Gastroesophageal sphincter (tissue), 4 donors: ENCODE measurements around a stretch of chr12.

- PRO-cap: no peak
- RAMPAGE, long total RNA, 4 experiments: no peak in any of the 4 experiments
Measured at GRCh38 chr12:101894591-101895114, 17.3 kb downstream of the DRAM1 start.

DNA sequence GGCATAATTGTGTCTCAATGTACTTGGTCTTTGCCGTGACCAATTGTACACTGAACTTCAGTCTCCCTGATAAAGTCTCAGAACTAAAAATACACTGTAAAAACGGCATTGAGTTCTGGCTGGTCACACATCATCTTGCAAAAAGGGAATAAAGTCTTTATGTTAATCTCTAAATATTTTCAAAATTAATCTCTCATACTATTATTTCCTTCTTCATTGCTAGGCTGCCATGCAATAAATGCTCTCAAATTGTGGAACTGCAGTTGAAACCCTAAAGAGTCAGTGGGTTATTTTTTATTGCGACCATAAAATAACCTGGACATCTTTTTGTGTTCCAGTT lies 157.5 kb downstream of the ASCL1 start:
- PRO-cap: no peak
- RAMPAGE, long total RNA, 4 experiments: no peak in any of the 4 experiments

GRCh38 chr12:103175352-103175998 lies 218.0 kb downstream of the ASCL1 start:
- PRO-cap: no peak
- RAMPAGE, long total RNA, 4 experiments: no peak in any of the 4 experiments

DNA sequence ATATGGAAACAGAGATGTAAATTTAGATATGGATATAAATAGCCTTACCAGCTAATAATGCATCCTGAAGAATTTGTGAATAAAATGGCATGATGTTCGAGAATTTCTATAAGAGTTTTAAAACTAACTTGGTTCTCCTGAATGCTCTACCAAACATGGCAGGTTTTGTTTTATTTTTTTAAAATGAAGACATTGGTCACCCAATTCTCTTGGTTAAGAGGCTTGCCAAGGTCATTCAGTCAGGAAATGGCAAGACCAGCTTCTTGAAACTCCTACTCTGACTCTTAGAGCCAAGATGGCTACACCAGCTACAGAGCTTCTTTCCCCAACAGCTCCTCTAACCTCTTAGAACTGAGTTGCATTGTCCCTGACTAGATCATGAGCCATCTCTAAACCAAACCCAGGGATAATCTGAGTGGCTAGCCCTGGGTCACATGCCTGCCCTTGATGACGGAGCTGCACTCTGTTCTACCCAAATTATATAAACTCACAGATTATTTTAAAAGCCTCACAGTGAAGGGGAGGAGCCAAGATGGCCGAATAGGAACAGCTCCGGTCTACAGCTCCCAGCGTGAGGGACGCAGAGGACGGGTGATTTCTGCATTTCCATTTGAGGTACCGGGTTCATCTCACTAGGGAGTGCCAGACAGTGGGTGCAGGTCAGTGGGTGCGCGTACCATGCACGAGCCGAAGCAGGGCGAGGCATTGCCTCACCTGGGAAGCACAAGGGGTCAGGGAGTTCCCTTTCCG lies 61.7 kb downstream of the C12orf42 start:
- PRO-cap: no peak
- RAMPAGE, long total RNA, 4 experiments: no peak in any of the 4 experiments

- PRO-cap: bidirectional peak, plus-strand start at chr12:103849314, minus-strand start at chr12:103848959
- RAMPAGE, long total RNA, 4 experiments: no peak in any of the 4 experiments
Measured at GRCh38 chr12:103848633-103849196, 7.7 kb upstream of the NT5DC3 start.

GRCh38 chr12:104178059-104178348 lies 37.6 kb upstream of the TXNRD1 start:
- PRO-cap: no peak
- RAMPAGE, long total RNA, 4 experiments: no peak in any of the 4 experiments

- PRO-cap: no peak
- RAMPAGE, long total RNA, 4 experiments: no peak in any of the 4 experiments
Measured at GRCh38 chr12:104280586-104280992, 22.9 kb upstream of the EID3 start.

DNA sequence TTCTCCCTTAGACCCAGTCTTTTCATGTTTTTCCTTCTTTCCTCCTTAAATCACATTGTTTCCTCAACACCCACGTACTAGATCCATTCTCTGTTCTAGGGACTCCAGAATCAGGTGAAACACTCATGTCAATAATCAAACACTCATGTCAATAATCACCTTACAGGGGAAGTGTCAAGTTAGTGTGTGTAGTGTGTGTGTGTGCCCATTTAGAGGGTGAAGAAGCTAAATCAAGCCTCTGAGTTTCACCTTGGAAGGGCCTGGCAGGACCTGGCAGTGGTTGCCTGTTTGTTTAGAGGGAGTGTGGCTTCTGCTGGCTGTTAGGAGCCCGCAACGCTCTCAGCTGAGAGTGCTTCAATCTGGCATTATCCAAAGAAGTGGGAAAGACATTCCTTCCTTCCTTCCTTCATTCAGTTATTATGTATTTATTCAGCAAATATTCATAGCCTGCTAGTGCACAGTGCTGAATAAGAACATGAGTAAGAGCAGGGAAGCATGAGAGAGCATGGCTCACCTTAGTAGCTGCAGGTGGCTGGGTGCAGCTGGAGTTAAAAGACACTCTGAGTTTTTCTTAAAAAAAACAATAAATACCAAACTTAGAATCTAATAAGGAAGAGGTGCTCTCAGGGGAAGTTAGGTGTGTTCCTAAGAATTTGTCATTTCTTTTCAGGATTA lies 17.6 kb upstream of the EID3 start:
- PRO-cap: no peak
- RAMPAGE, long total RNA, 4 experiments: no peak in any of the 4 experiments

DNA sequence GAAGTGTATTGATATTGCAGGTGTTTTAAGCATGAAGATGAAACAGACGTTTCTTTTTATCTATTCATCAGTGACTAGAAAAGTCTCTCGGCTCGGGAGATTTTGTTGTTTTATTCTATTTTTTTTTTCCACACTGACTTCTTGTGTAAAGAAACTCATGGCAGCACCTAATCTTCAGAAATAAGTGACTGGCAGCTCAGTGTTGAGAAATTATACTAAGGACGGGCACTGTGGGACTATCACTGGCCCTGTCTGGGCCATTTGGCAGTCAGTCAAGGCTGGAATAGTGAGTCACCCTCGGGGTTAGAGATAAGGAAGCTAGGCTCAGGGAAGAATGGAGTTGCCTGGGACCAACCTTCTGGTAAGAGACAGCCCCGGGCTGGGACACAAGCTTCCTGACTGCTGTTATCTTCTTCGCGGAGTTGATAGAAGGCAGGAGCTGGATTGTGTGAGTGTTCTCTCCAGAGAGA lies 48.3 kb upstream of the CHST11 start:
- PRO-cap: no peak
- RAMPAGE, long total RNA, 4 experiments: no peak in any of the 4 experiments

- PRO-cap: no peak
- RAMPAGE, long total RNA, 4 experiments: no peak in any of the 4 experiments
Measured at GRCh38 chr12:104490781-104491356, 34.1 kb downstream of the CHST11 start.

DNA sequence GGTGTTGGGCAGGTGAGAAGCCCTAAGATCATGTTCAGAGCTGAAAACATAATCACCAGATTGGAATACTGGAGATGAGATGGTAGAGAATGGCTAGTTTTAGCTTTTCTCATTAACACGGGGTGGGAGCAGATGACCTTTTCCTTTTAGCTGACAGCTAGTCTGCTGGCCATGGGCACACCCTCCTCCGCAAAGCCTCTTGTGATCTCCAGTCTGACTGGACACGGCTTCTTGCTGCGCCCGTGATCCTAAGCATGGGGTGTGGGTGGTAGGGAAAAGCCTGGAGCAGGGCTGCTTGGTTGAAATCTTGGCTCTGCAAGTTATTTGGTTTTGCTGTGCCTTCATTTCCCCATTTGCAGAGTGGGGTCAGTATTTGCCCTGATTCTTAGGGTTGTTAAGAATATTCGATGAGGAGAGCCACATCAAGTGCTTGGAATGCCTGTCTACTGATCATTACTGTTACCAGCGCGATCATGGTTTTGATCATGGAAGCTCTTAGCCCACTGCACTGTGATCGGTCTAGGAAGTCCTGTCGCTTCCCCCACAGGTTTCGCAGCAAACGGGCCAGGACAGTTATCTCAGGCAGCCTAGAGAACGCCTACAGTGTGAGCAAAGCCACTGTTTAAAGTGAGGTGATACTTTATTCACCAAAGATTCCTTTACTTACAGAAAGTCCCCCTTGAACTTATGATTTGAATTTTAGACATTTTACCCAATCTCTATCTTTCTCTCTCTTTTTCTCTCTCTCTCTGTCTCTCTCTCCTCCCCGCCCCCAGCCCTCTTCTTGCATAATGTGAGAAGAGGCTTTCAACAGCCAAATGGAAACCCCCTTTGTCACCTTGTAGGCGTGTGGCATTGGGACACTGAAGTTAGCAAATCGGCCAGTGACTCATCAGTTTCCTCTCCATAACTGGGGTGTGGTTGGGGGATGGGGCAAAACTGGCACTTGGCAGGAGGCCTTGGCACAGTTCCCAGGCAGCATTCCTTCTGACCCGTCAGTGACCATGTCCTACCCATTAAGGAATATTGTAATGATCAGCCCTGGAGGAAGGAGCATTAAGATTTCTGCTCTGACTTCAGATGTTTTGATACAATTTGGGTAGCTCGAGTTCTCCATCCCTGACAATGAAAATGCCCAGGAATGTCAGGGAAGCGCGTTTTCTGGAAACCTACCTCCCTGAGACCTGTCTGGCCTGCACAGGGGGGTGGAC lies 214.7 kb downstream of the CHST11 start:
- PRO-cap: unidirectional peak, plus-strand start at position 1,026 of the sequence
- RAMPAGE, long total RNA, 4 experiments: no peak in any of the 4 experiments

DNA sequence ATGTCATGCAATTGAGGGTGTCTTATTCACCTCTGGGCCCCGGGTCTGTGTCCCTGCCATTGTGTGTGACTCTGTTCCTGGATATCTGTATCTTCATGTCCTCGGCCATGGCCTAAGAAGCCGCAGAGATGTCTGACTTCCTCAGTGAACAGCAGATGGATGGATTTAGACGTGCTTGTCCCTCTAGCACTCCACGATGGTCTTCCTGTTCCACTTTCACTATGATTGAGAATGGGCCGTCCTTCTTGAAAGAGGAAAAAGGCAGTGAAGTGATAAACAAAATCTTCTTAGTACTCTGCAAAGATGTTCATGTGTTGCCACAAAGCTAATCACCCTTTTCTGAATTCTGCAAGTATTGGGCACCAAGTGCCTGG lies 217.4 kb downstream of the SLC41A2 start:
- PRO-cap: no peak
- RAMPAGE, long total RNA, 4 experiments: no peak in any of the 4 experiments

DNA sequence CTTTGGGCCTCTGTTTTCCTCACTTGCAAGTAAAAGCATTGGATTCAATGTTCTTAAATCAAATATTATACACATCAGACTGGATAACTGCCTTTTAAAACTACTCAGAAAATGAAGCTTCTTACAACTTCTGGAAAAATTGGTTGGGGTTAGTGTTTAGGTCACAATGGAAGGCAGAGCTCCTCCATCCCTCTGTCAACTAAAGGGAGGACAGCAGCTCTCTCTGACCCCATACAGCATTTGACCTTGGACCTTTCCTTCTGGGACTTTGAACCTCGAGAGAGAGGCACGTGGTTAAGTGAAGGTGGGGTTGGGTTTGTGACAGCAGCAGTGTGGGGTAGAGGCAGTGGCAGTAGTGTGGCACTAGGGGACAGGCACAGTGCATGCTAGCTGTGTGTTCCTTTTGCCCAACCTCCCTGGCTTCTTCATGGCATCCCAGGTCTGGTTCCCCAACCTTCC lies 9.4 kb upstream of the C12orf75 start:
- PRO-cap: no peak
- RAMPAGE, long total RNA, 4 experiments: no peak in any of the 4 experiments

DNA sequence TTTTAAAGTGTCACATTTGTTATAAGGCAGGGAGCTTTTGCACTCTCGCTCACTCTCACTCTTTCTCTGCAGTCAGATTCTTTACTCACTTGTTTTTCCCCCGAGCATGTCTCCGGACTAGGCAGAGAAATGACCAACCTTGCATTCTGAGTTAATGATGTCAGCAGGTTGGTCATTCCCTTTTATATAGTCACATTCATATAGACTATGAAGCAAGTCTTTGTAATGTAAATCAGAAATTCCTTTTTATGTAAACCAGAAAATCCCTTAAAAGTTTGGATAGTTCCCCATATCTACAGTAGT lies 4.1 kb downstream of the C12orf75 start:
- PRO-cap: no peak
- RAMPAGE, long total RNA, 4 experiments: no peak in any of the 4 experiments

DNA sequence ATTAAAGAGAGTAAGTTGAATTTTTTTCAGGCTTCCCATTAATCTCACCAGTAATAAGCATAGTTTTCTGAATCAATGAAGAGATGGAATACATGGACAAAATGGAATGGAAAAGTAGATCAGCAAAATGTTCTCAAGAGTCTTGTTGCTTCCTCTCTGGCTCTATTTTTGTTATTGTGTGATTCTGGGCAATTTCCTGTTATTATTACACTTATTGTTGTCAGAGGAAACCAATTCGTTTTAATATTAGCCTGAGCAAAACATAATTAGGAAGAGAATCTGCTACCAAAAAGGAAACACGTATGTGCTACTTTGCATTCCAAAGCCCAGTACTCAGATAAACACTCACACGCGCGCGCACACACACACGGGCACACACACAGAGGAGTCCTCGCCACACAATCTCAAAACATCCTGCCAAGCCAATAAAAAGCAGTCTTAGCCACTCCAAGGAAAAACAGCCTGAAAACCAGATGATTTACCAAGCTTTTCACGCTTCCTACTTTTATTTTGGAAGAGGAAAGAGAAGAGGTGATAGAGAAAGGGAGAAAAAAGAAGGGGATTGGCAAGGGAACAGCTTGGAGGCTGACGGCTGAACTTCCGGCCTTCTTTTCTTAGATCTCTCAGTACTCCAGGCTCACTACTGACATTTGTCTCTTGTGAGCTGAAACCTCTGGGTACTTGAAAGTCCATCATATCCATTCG lies 400.7 kb downstream of the NUAK1 start:
- PRO-cap: unidirectional peak, plus-strand start at position 344 of the sequence
- RAMPAGE, long total RNA, 4 experiments: no peak in any of the 4 experiments

DNA sequence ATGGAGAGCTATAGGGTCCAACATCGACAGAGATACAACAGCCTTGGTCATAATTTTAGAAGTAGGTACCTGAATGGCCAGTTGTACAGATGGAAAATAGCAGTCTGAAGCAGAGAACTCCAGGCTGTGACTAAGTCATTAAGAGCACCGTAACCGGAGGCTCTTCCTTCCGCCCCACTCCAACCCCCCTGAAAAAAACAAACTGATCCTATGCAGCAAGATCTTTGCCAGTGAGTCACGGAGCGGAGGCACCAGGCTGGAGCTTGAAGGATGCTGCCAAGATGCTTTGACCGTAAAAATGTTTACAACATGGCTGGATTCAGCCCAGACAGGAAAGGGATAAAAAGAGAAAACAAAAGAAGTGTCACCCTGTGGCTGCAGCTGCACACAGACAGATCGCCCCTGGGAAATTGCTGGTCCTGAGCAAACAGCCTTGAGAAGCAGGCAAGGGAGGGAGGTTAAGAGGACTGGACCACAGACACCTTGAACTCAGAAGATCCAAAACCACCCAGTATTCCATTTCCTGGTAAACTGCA lies 204.5 kb downstream of the NUAK1 start:
- PRO-cap: no peak
- RAMPAGE, long total RNA, 4 experiments: no peak in any of the 4 experiments

DNA sequence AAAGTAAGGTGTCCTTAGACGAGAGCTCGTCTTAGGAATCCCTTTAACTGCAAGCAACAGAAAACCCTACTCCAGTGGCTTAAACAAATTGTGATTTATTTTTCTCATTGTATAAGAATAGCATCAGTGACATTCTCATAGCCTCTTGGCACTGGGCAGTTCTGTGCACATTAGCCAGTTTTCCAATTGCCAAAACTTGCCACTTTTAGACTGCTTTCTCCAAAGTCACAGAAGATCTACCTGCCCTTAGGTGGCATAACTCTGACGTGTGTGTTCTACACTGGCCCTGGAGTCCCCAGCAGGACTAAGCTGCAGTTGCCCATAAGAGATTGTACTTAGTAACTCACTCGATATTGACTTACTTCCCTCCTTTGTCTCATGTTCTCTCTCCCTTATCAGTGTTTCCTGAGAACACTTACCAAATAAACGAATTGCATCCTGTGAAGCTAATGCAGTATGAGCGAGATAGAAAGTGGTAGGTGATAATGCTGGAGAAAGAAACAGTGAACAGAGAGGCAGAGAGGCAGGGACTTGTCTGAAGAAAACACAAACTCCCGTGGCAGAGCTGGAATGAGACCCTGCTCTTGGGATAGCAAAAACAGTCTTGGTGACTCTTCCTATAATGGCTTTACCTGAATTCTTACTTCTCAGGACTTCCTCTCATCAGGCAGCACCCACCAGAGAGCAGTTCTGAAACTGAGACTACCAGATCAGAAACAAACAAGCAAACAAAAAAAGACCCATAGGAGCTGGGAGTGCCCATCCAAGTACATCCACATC lies 117.2 kb downstream of the NUAK1 start:
- PRO-cap: no peak
- RAMPAGE, long total RNA, 4 experiments: no peak in any of the 4 experiments

- PRO-cap: no peak
- RAMPAGE, long total RNA, 4 experiments: no peak in any of the 4 experiments
Measured at GRCh38 chr12:106101846-106102176, 36.9 kb downstream of the NUAK1 start.

GRCh38 chr12:106102963-106103610 lies 35.7 kb downstream of the NUAK1 start:
- PRO-cap: no peak
- RAMPAGE, long total RNA, 4 experiments: no peak in any of the 4 experiments

- PRO-cap: no peak
- RAMPAGE, long total RNA, 4 experiments: no peak in any of the 4 experiments
Measured at GRCh38 chr12:106106733-106107398, 31.9 kb downstream of the NUAK1 start.